ENCODE data around the gene BTN2A1.

DNA sequence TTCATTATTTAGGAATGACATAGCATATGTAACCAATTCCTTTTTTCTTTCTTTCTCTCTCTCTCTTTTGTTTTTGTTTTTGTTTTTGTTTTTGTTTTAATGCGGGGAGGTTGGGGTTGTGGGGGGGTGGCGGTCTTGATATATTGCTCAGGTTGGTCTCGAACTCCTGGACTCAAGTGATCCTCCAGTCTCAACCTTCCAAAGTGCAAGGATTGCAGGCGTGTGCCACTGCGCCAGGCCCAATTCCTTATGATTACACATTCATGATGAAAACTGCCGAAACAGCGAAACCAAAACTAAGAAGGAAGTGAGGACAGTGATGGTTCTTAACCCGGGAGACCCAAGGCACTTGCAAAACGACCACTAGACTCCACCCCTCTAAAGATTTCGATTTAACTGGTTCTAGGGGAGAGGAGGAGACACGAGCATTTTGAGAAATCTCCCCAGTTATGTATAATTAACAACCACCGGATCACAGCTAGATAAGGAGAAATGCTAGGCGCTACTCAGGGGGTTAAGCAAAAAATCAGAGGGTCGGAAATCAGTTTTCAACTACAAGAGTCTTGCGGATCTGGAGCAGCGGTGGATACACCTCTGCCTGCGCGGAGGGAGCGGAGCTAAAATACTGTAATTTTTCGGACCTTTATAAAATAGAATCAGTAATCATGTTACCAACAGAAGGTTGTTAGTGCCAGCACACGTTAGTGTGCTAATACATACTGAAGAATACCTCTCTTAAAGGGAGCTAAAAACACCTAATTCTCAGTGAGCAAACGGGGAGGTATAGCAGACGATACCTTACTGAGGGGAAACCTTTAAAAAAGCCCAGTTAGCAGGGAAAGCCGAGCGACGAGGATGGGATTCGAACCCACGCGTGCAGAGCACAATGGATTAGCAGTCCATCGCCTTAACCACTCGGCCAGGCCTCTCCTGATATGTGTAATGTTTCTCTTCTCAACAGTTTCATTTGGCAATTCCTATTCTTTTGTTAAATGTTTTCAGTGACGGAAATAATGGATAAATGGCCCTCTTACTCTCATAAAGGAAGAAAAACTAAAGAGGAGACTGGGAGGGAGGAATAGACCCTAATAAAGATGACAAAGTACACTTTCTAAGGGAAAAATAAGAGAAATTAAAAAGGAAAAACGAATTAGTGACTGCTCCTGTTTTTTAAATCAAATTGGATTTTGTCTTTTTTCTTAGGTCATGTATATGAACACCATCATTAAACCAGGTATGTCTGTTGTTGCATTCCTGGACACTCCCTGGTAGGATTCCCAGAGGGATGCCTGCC is 19.8 kb upstream of the H4C8 start:
- RRBS: no CpG with 5 or more reads among the region's 33 CpGs

DNA sequence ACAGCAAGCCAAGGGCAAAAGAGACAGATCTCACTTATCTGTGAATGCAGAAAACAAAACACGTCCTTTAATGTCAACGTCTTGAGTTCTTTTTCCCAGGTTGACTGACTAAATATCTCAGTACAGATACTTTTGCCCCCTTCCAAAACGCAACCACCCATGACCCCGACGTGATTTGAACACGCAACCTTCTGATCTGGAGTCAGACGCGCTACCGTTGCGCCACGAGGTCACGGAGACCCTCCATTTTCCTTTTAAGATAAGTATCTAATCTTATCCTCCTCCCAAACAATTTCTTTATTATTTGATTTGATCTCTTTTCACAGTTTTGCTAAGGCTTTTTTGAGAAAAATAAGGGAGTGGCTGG is 33.6 kb upstream of the H4C8 start:
- RRBS: no CpG with 5 or more reads among the region's 12 CpGs

- RRBS: no CpG with 5 or more reads among the region's 23 CpGs
These were observed 34.2 kb upstream of the H4C8 start for GRCh38 chr6:26319309-26320108.

GRCh38 chr6:26457314-26458485 is at the start of gene BTN2A1:
Gene BTN2A1, plus strand, starts transcription at chr6:26457955.
- RRBS: 4% methylated on average over 9 of the region's 37 CpGs

- RRBS: no CpG with 5 or more reads among the region's 8 CpGs
These were observed 1.6 kb upstream of the HMGN4 start for GRCh38 chr6:26536476-26537020.

- RRBS: no CpG with 5 or more reads among the region's 16 CpGs
These were observed 19.5 kb upstream of the ABT1 start for GRCh38 chr6:26577295-26577705.

GRCh38 chr6:26599137-26600152 is 2.7 kb downstream of the ABT1 start:
- RRBS: no CpG with 5 or more reads among the region's 5 CpGs

DNA sequence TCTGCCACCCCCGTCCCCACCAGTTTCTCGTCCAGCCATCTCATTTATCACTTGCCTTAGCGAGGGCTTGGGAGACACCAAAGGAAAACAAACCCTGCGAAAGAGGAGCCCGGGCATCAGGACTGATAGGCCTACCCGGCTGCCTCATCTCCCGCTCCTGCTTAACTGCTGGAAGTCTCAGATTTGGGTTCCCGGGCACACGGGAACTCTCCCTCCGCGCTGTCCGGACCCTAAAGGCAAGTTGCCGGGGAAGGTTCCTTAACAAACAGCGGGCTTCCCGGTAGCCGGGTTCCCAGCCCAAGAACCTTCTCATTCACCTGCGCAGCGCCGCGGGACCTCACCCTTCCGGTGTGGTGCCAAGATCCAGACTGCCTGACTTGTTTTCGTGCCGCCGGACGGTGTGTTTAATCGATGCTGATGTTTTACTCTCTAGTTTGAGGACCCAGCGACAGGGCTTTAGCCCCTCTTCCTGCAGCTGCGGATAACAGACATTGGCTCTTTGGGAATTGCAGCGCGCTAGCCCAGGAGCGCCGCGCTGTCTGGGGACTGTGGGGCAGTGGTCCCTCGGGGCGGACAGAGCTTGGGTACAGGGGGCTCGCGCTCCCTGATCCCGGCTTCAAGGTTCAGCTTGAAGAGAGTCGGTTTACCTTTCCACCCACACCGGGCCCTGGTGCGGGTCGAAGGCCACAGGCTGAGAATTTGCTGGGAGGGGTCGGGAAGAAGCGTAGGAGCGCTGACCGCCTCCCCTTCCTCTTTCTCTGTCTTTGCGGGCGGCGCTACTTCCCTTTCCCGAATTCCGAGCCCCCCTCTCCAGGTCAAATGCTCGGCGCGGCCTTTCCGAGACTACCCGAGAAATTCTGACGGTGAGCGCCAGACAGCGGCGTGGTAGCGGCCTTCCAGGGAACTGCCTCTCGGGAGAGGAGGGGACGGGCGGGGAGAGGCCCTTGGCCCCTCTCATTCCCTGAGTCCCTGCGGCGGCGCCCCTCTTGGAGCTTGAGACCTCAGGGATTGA is 17.1 kb downstream of the ABT1 start:
- RRBS: 36% methylated on average over 11 of the region's 67 CpGs

- RRBS: 8% methylated on average over 6 of the region's 19 CpGs
These were observed 83.9 kb upstream of the ZNF322 start for GRCh38 chr6:26743376-26743894.

GRCh38 chr6:26743895-26744564 is 84.5 kb upstream of the ZNF322 start:
- RRBS: no CpG with 5 or more reads among the region's 28 CpGs

DNA sequence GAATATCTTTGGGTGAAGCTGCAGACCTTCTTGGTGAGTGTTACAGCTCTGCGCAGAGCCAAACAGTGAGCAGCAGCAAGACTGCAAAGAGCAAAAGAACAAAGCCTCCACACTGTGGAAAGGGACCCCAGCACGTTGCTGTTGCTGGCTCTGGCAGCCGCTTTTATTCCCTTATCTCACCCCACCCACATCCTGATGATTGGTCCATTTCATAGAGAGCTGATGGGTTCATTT is 176.6 kb downstream of the H2BC11 start:
- RRBS: no CpG with 5 or more reads among the region's 3 CpGs

GRCh38 chr6:27127475-27128514 is 4.8 kb downstream of the H2BC11 start:
- RRBS: no CpG with 5 or more reads among the region's 9 CpGs

DNA sequence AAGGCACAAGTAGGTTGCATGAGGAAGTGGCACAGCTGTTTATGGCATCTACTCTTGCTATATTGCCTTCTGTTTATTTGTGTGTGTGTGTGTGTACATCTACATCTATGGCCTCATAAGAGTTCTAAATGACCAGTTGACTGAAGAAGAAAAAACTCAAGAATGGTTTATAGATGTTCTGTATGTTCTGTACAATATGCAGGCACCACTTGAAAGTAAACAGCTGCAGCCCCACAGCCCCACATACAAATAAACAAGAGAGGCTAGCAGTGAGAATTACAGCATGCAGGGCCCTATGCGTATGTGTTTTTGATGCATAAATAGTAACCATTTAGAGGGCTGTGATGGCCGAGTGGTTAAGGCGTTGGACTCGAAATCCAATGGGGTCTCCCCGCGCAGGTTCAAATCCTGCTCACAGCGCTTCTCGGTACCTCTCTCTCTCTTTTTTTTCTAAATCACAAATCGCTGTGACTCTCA is 38.0 kb upstream of the PRSS16 start:
- RRBS: no CpG with 5 or more reads among the region's 9 CpGs

DNA sequence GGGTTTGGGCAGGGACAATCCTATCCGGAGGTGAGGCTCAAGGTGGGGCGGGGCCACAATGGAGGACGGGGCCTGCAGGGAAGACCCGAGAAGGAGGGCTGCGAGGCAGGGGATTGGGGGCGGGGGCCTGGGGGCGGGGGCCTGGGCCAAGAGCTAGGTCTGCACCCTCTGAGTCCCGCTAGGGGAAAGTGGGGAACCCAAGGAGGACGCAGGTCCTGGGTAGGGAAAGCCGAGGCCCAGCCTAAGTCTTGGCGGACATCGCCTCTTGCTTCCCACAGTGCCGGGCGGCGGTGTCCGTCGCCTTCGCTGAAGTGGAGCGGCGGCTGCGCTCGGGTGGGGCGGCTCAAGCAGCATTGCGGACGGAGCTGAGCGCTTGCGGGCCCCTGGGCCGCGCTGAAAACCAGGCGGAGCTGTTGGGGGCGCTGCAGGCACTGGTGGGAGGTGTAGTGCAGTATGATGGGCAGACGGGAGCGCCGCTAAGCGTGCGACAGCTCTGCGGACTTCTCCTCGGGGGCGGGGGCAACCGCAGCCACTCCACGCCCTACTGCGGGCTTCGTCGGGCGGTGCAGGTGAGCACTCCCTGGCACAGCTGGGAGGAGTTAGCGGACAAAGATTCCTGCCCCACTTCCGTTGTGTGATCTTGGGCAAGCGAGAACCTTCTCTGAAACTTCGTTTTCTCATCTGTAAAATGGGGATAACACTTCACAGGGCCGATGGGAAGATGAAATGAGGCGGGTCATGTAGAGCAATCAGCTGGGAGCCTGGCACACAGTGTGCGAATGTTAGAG is 4.2 kb downstream of the PRSS16 start:
- RRBS: no CpG with 5 or more reads among the region's 52 CpGs

- RRBS: 8% methylated on average over 3 of the region's 24 CpGs
These were observed 15.9 kb downstream of the POM121L2 start for GRCh38 chr6:27296136-27296676.

DNA sequence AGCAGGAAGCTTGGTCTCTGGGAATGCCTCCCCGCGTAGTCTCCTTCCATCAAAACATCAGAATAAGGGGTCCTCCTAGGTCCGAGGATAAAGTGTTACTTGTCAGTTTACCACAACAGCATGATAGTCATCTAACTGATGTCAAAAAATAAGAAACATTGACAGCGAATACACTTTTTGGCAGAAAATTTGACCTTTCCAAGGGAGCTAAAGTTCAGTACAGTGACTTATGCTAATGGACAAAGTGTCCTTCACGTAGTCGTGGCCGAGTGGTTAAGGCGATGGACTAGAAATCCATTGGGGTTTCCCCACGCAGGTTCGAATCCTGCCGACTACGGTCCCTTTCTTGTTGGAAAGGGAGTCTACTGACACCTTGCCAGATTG is 59.0 kb upstream of the ZNF184 start:
- RRBS: no CpG with 5 or more reads among the region's 12 CpGs

DNA sequence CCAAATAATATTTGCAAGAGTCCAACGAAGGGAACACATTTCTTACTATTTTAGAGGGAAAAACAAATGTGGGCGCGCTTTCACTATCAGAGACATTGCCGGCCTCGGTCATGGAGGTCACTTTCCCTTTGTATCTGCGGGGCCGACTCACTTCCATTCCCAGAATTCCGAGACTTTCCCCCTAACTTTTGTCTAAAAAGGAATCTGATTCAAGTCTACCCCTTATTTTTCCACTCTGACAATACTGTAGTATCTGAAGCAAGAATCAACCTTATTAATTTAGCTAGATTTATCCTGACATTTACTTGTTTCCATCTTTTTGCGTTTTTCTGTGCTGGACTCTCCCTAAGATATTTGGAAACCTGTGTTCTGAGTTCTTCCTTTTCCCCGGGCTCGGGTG is 71.8 kb upstream of the ZNF184 start:
- RRBS: no CpG with 5 or more reads among the region's 11 CpGs

GRCh38 chr6:27561887-27562330 is 89.0 kb upstream of the ZNF184 start:
- RRBS: no CpG with 5 or more reads among the region's 14 CpGs

DNA sequence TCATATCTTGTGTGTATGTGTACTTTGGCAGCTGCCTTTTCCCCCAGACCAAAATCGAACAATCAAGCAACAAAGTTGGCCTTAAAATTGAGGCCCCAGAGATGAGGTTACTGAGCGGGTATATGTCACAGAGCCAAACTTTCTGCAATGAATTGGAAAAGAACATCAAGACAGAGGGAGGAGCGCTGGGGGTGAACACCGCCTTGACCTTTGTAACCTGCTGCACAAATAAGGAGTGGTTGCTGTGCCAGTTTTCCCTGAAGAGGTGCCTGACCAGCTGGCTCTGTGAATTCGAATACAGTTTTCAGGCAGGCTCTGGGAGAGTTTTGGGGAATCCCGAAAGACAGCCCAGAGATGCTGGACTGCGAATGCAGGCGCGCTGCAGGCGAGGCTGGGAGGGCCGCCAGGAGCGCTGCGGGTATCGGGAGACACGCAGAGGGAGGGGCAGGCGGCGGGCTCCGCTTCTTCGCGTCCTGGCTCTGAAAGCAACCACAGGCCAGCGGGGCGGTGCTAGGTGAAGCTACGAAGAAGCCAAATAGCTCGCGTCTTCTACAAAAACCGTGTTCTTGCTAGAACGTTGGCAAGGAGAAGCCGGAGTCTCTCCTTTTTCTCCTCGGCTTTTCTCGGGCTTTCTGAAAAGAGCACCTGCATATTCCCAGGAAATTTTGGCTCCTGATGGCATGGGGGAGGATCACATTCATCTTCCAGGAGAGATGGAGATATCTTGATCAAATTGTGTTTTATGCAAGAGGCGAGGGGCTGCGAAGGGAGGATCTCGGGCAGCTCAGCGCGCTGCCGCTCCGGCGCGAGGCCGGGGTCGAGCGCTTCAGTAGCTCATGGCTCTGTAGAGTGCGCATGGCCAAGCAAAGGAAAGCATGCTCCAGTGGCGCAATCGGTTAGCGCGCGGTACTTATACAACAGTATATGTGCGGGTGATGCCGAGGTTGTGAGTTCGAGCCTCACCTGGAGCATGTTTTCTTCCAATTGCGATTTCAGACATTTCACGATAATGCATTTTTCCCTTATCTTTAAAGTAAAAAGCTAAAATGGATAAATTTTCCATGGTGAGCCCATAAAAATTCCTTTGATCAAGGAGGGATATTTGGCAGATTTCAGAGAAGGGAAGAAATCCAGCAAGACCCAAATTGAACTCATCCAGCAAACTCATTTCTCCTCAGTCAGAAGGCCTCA is 158.0 kb upstream of the ZNF184 start:
- RRBS: no CpG with 5 or more reads among the region's 53 CpGs

GRCh38 chr6:27721095-27721468 is 86.6 kb downstream of the H2BC13 start:
- RRBS: no CpG with 5 or more reads among the region's 11 CpGs

Measured in UCH-1 (cell line).